Neural progenitor cell (in vitro differentiated cells): Measurements from ENCODE around the genes BLID and HSPA8.

DNA sequence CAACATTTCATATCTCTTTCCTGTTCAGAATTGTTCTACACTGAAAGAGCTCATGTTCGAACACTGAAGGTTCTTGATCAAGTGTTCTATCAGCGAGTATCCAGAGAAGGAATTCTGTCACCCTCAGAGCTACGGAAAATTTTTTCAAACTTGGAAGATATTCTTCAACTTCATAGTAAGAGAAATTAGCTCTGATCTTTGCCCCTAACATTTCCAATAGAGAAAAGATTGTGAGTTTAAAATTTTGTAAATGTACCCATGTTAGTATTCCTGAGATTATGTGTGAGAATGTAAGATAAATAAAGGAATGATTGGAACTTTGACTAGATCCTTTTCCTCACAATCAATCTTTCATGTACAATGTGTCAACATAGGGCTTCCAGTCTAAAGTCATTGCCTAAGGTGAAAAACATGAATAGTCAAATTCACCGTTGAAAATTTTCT is 52.4 kb upstream of the GRIK4 start:
- RAMPAGE, long total RNA: no peak

GRCh38 chr11:120475082-120475650 is 36.4 kb upstream of the GRIK4 start:
- RAMPAGE, long total RNA: no peak

DNA sequence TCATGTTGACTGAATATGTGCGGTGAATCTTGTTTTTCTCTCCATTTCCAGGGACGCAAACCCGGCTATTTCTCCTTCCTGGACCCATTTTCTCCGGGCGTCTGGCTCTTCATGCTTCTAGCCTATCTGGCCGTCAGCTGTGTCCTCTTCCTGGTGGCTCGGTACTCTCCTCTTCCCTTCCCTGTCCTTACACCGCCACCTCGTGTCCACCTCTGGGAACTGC is 71.2 kb upstream of the TBCEL start:
- RAMPAGE, long total RNA: no peak

GRCh38 chr11:121234967-121235544 is 57.5 kb upstream of the SC5D start:
- RAMPAGE, long total RNA: no peak

DNA sequence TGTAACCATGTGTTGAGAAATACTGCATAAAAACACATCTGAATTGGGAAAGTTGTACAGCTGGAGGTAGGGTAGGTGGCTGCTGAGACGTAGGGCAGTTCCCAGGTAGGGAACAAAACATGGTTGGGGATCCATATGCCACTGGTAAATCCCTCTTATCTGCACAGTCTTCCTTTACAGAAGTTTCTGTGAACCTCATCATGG is 66.3 kb downstream of the SC5D start:
- RAMPAGE, long total RNA: no peak

DNA sequence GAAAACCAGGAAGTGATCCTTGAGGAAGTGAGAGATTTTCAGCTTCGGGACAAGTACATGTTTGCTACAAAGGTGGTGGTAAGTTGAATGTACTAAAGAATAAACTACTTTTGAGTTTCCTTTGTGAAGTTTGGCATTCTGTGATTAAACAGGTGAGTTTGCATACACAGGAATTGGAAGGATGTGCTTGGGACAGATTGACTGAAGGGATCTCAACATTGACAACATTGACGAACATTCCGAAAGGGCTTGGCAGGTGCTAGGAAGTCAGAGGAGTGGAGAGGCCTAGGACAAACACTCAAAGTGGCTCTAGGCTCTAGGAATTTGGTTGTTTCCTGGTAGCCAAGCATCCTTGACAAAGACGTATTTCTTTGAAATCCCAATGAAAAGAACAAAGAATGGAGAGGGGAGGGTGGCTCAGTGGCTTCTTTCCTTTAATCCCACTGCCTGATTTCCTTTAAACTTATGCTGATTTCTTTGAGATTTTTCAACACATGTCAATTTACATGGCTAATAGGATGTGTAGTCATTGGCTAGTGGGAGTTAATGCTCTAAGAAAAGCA is 44.9 kb downstream of the SORL1 start:
- RAMPAGE, long total RNA: no peak

DNA sequence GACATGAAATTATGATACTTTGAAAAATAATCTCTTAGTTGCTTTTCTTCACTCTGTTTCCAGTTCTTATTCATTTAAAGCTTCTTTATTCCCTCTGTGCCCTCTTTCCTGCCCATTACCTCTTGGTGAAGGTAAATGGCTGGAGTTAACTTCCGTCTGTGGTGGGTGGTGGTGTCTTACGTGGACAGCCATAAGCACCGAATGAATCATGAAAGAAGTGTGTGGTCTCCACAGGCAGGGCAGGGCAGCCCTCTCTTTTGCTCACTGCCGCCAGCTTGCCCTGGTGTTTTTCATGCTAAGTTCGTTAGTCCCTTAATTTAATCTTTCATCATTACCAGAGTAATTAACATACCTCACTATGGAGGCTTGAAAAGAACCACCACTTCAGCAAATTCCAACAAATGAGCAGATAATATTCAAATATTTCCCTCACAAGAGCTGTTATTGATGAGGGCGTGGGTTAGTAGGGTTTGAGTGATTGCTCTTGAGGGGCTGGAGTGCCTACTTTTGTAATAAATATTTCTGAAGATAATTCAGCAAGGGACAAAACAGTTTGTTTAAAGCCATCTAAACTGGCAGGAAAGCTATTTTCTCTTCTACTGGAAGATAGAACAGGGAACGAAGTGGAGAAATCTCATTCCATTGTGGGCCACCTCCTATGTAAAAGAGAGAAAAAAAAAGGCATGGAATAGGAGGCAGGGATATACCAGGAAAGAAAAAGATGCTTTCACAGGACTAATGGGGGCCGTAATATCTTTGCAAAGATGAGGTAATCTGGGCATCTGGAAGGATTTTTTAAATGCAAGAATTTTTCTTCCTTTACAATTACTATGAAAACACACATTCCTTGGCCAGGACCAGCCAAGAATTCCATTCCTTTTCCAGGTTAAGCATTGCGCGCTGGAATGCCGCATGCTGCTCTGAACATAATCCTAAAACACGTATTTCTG is 99.6 kb downstream of the SORL1 start:
- RAMPAGE, long total RNA: no peak

DNA sequence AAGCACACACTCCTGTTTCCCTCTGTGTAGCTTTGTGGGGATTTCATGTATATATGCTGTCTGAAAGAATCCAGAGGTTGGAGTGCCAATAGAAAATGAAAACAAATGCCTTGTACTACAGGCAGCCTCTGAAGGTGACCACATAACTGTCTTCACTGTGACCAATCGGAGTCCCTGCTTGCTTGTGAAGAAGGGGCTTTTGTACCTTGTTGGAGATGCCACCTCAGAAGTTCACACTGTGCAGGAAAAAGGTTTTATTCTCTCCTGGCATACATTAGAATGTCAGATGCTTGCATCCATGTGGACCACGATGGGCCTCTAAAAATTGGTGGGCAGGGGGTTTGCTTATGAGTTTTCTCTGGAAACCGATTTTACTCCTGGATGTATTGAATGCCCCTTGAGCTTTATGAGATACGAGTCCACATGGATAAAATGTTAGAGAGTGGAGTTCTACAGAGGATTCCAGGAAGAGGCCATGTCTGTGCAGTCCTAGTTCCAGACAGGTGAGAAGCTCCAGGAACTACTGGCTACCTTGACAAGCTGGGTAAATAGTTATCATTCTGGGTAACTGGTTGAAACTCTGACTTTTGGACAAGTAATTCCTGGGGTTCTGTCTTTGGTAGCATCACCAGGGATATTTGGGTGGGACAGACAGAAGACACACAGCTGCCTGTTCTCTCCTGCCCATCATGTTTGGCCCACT is 179.9 kb downstream of the SORL1 start:
- RAMPAGE, long total RNA: no peak

DNA sequence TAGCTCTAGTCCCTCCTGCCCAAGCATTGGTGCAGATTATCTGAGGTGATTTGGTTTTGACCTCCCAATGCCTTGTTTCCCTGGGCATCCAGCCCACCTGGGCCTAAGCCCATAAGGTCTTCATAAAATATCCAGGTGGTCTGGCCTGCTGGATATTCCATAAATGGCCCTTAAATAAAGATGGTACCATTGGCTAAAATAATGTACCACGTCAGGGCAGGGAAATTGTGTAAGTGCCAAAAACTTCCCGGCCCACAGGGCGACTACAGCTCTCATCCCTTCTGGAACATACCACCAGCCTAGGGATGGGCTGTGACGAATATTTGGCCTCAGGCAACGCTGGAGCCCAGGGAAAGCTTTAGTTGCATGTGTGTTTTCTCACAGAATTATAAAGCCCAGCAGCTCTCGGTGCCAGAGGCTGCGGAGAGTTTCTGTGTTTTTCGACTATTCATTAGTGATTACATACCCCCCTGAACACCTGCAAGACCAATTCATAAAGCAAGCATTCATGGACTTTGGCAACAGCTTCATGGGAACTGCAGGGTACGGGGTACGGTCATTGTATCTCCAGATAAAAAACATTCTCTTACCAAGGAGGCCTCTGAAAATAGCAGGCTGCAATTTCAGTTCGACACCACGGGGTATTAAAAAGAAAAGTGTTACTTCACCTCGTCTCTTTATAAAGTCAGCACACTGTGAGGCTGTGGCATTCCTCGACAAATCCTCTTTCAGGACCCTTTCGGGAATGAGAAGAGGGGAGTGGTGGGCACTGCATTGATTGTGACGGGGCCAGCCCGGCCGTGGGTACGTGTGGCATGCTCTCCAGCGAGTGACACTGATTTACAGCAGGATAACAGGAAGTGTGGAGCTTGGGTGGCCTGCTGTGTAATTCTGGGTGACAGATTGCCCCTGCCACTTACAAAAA is 244.1 kb downstream of the SORL1 start:
- RAMPAGE, long total RNA: no peak

GRCh38 chr11:122116048-122116608 is at the start of gene BLID:
TSS of gene BLID (minus strand) at chr11:122116215.
- RAMPAGE, long total RNA: no peak

DNA sequence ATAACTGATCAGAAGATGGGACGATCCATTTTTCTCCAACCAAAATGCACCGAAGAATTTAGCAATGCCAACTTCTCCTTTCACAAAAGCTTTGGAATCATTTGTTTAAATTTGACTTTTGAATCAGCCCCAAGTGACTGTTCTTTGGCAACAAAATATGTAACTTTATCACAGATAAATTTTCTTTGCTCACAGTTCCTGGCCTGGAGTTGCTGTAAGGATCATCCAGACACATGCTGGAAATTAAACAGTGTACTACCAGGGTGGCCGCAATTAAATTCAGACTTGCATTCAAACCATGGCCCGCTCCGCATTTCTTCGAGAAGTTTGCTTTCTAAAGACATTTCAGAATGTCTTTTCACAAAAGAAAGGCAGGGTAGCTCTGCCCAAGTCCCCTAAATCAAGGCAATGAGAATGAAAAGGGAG is 189.4 kb upstream of the BLID start:
- RAMPAGE, long total RNA: no peak

GRCh38 chr11:122353970-122354458 is 238.0 kb upstream of the BLID start:
- RAMPAGE, long total RNA: no peak

GRCh38 chr11:122422494-122423155 is 232.9 kb upstream of the UBASH3B start:
- RAMPAGE, long total RNA: no peak

DNA sequence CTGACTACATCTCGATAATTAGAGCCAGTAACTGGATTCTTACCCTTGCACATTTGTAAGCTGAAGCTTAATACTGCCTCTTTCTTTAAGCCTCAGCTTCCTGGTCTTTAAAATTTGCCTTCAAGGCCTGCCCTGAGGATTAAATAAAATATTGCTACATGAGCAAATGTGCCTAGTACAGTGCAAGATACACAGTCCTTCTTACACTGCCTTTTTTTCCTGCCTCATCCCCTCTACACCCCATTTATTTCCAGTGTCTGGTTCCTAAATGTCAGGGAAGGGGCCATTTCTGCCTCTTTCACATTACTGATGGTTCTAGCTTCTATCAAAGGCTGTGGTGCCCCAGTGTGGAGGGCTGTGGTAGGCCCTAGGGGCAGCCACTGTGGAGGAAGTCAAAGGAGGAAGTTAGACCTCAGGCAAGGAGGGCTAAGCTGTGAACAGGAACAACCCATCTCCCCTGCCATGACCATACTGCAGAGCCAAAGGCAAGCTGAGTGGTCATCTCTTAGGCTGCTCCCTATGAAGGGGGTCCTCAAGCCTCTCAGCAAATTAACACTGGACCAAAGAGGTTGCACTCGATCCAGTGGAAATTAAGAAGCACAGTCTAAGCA is 81.9 kb upstream of the CRTAM start:
- RAMPAGE, long total RNA: no peak

DNA sequence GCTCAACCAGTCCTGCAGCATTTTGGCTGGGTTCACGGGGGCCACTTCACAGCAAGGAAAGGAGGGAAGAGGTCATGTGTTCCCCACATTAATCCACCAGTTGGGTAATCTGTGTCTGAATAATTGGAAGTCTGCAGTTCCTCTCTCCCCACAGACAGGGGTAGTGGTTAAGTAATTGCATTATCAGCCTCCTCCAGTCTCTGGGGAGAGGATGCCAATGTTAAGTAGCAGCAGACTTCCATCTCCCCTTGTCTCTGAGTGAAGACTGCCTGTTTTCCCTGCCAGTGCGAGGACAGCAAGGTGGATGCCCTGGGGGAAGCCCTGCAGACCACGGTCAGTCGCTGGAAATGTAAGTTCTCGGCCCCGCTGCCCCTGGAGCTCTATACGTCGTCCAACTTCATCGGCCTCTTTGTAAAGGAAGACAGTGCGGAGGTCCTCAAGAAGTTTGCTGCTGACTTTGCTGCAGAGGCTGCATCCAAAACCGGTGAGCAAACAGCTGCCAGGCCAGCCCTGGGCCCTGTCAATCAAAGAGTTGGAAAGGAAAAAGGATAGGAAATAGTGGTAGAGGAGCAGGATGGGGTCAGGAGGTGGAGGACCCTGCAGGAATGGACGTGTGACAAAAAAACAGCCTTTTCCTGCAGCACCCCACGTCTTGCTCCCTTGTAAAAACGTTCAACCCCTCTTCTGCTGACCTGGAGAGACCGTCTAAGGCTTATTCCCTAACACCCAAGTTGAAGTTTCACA is 58.9 kb upstream of the CRTAM start:
- RAMPAGE, long total RNA: no peak

GRCh38 chr11:122850119-122850710 is 11.9 kb downstream of the CRTAM start:
- RAMPAGE, long total RNA: no peak

GRCh38 chr11:122862091-122862568 is 20.4 kb upstream of the JHY start:
- RAMPAGE, long total RNA: no peak

GRCh38 chr11:123061115-123062257 is at the start of gene HSPA8:
TSS of gene HSPA8 (minus strand) at chr11:123062136.
- RAMPAGE, long total RNA: start-site peak on the minus strand at chr11:123062132-123062139, 1,881 and 6,155 reads in 2 replicates

DNA sequence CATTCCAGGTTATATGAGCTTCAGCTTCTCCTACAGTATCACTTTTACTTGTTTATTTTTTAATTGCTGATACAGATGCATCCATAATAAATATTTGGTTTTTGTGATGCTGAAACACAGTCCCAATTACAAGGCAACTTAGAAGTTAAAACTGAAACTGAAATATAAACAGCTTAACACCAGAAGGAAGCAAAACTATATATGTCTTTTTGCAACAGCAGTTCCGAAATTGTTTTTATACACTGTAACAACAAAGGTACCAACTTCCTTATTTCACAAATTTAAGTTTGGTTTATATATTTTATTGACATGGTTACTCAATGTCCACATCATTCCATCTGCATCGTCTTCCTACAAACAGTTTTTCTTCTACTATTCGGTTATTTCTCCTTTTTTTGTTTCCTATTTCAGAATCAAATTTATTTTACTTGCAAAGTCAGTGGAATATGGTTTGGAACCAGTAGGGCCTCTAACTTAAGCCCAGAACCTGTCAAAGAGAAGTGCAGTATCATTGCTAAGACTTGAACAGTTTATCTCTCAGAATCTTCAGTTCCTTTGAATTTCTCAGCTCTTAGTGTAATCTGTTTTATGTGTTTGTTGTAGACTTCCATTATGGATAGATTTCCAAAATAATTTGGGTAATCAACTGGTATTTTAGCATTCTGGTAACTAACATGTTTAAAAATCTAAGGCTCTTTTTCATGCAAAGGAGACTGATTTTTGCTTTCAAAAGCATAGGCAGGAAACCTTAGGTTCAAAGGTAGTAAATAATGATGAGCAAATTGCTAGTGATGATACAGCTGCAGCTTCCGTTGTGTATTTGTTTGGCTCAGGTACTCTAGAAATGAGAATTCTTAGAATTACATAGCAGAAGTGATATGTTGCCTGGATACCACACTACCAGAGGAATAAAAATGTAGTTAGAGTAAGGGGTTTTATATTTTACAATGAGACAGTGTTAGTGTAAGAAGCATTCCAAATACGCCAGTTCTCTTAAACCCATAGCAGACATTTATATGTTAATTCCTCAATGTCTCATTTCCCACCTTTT is 8.2 kb upstream of the HSPA8 start:
- RAMPAGE, long total RNA: no peak

DNA sequence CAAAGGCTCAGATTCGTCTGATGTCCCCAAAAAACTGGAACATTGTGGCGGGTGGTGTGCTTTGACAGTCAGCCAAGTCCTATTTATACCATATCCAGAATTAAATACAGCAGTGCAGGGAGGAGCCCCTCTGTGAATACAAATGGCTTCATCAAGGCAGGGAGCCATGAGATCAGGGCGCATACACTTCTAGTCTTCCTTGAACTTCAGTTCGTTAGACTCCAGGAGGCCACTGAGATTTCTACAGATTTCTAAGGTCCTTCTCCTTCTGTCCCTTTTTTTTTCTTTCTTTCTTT is 41.4 kb upstream of the HSPA8 start:
- RAMPAGE, long total RNA: no peak